Endothelial cell of umbilical vein (primary cell): ENCODE measurements around a stretch of chr7.

DNA sequence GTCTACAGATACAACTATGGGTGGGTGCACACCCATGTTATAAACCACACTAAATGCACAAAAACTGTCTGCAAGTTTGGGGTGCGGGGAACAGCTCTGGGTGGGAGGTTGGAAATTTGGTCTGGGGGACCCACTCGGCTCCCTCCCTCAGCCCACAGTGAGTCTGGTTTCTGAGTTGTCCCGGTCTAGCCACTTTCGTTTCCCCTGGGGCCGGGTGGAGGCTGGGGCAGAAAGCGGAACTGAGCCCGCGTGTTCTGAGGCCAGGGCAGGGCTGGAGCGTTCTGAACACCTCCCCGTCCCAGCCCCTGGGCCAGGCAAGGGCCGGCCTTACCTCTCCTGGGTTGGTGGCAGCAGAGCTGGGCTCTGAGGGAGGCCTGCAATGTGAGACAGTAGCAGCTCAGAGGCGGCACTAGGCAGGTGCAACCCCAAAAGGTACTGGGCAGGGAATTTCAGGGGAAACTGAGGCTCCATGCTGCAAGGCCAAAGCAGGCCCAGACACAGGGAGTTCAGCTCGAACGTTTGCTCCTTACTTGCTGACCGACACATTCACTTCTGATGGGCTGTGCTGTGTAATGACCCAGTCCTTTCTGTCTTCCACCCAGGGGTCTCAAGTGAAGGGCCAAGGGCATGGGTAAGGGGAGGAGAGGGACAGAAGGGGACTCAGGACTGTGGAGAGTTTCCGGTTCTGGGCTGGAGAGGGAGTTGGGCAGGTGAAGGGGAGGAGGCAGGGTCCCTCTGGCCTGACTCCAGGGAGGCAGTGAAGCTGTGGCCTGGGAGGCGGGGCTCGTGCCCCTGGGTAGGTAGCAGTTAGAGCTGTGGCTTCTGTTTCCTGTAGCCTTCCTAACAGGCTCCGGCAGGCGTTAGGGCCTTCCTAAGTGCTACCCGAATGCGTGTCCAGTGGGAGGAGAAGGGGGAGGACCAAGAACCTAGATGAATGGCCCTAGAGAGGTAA lies 3.0 kb downstream of the IRF5 start:
- PRO-cap: no peak
CAGE:
- cytosol, long polyA minus RNA: no peak
- cytosol, long polyA plus RNA: no peak
- long polyA plus RNA: no peak
- nucleus, long polyA minus RNA: no peak
- nucleus, long polyA plus RNA: no peak

DNA sequence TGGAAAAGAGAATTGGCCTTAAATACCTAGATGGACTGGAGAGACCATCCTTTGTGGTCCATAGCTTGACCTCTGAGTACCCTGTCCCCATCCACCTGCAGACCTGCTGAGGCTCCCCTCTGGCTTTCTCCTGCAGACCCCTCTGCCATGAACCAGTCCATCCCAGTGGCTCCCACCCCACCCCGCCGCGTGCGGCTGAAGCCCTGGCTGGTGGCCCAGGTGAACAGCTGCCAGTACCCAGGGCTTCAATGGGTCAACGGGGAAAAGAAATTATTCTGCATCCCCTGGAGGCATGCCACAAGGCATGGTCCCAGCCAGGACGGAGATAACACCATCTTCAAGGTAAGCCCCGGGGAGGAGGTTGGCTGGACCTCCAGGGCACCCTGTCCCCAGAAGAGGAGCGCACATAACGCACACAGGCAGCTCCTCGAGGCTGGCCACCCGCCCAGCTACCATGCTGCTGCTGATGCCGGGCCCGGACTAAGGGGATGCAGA lies 4.3 kb downstream of the IRF5 start:
- PRO-cap: no peak
CAGE:
- cytosol, long polyA minus RNA: no peak
- cytosol, long polyA plus RNA: no peak
- long polyA plus RNA: no peak
- nucleus, long polyA minus RNA: no peak
- nucleus, long polyA plus RNA: no peak

DNA sequence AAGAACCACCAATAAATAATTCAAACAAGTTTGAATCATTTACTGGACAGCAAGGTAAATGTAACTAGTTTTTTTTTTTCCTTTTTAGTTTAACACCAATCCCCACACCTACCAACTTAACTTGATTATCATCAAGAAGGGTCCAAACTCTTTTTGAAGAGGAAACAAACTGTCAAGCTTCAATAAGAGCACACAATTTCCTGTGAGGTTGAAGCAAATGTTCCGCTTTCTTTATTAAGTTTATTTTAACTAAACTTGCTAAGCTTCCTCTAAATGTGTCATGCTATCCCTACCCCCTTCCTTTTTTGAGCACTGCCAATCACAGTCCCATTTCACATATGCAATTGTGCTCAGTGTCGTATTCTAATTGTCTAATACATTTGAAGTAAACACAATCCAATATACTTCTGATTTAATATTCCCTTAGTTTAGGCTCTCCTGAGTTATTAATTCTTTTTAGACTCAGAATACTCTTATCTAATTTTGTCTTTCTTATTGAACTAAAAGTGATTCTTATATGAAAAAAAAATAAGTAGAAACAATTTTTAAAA lies 7.2 kb upstream of the TSPAN33 start:
- PRO-cap: no peak
CAGE:
- cytosol, long polyA minus RNA: no peak
- cytosol, long polyA plus RNA: no peak
- long polyA plus RNA: no peak
- nucleus, long polyA minus RNA: no peak
- nucleus, long polyA plus RNA: no peak

DNA sequence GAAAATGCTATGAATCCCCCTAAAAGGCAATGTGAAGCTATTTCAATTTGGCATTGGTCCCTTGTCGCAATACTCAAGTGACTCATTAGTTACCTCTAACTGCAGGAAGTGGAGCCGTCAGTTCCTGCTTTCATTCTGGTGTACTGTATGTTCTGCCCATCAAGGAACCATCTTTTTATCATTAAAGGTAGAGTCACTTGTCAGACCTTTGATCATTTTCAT lies 56.9 kb upstream of the STRIP2 start:
- PRO-cap: no peak
CAGE:
- cytosol, long polyA minus RNA: no peak
- cytosol, long polyA plus RNA: no peak
- long polyA plus RNA: no peak
- nucleus, long polyA minus RNA: no peak
- nucleus, long polyA plus RNA: no peak

GRCh38 chr7:129739440-129740028 lies 128.0 kb downstream of the NRF1 start:
- PRO-cap: unidirectional peak, minus-strand start at chr7:129739513
CAGE:
- cytosol, long polyA minus RNA: no peak
- cytosol, long polyA plus RNA: no peak
- long polyA plus RNA: no peak
- nucleus, long polyA minus RNA: no peak
- nucleus, long polyA plus RNA: no peak

- PRO-cap: no peak
CAGE:
- cytosol, long polyA minus RNA: no peak
- cytosol, long polyA plus RNA: no peak
- long polyA plus RNA: no peak
- nucleus, long polyA minus RNA: no peak
- nucleus, long polyA plus RNA: no peak
Measured at GRCh38 chr7:129775493-129776044, 164.0 kb downstream of the NRF1 start.

- PRO-cap: no peak
CAGE:
- cytosol, long polyA minus RNA: no peak
- cytosol, long polyA plus RNA: no peak
- long polyA plus RNA: no peak
- nucleus, long polyA minus RNA: no peak
- nucleus, long polyA plus RNA: no peak
Measured at GRCh38 chr7:129779412-129780285, 168.1 kb downstream of the NRF1 start.

DNA sequence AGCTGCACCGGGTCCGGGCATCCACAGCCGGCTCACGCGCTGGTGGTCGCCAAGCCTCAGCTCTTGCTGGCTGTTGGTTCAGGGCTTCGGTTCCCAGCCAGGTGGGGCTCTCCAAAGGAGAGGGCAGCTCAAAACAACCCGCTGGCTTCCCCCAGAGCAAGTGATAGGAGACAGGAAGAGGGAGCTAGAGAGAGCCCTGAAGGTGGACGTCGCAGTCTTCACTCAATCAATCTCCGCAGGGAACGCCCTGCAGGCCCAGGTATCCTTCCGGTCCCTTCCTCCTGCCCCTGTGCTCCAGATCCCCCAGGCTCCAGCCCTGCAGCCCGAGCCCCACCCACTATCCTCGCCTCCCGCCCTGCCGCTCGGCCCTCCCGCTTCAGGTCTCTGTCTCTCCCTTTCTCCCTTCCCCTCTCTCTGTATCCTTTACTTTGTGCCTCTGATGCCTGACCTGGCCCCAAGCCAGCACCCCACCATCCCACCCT lies 127.9 kb downstream of the UBE2H start:
- PRO-cap: no peak
CAGE:
- cytosol, long polyA minus RNA: no peak
- cytosol, long polyA plus RNA: no peak
- long polyA plus RNA: no peak
- nucleus, long polyA minus RNA: no peak
- nucleus, long polyA plus RNA: no peak

DNA sequence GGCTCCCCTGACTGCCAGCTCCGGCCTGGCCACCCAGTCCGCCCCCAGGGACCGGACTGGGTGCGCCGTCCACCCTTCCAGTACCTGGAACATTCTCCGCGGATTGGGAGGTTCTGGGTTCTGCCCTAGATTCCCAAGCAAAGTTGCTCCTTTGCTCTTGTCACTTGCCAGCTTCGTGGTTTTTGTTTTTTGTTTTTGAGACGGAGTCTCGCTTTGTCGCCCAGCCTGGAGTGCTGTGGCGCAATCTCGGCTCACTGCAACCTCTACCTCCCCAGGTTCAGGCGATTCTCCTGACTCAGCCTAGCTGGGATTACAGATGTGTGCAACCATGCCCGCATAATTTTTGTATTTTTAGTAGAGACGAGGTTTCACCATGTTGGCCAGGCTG lies 126.6 kb downstream of the UBE2H start:
- PRO-cap: no peak
CAGE:
- cytosol, long polyA minus RNA: no peak
- cytosol, long polyA plus RNA: no peak
- long polyA plus RNA: no peak
- nucleus, long polyA minus RNA: no peak
- nucleus, long polyA plus RNA: no peak

- PRO-cap: no peak
CAGE:
- cytosol, long polyA minus RNA: no peak
- cytosol, long polyA plus RNA: no peak
- long polyA plus RNA: no peak
- nucleus, long polyA minus RNA: no peak
- nucleus, long polyA plus RNA: no peak
Measured at GRCh38 chr7:129847690-129848710, 104.8 kb downstream of the UBE2H start.

DNA sequence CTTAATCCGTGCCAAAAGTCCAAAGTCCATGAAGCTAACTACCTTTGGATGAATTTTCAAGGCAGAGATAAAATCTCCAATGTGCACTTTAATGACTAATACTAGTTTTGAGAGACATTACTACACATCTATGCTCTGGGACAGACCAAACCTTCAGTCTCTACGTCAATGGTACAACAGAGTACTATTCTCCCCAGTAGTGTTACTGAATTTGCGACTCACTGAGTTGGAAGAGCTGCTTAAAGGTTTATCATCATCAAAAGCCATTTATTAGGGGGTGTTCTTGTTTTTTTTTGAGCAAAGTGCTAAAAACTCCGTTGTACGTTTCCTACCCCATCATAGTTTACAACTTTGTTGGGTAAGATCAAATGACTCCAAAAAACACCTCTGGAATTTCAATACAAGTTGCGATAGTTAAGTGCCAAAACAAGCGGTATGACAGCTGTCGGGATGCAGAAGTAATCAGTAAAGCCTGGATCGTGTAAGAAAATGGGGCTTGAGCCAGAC lies 45.9 kb downstream of the UBE2H start:
- PRO-cap: no peak
CAGE:
- cytosol, long polyA minus RNA: no peak
- cytosol, long polyA plus RNA: no peak
- long polyA plus RNA: no peak
- nucleus, long polyA minus RNA: no peak
- nucleus, long polyA plus RNA: no peak

GRCh38 chr7:130071881-130072722 lies 1.8 kb downstream of the KLHDC10 start:
- PRO-cap: no peak
CAGE:
- cytosol, long polyA minus RNA: no peak
- cytosol, long polyA plus RNA: no peak
- long polyA plus RNA: no peak
- nucleus, long polyA minus RNA: no peak
- nucleus, long polyA plus RNA: no peak

- PRO-cap: no peak
CAGE:
- cytosol, long polyA minus RNA: no peak
- cytosol, long polyA plus RNA: no peak
- long polyA plus RNA: no peak
- nucleus, long polyA minus RNA: no peak
- nucleus, long polyA plus RNA: no peak
Measured at GRCh38 chr7:130086014-130086628, 15.8 kb downstream of the KLHDC10 start.

- PRO-cap: no peak
CAGE:
- cytosol, long polyA minus RNA: no peak
- cytosol, long polyA plus RNA: no peak
- long polyA plus RNA: no peak
- nucleus, long polyA minus RNA: no peak
- nucleus, long polyA plus RNA: no peak
Measured at GRCh38 chr7:130132095-130133369, 62.2 kb downstream of the KLHDC10 start.

GRCh38 chr7:130201616-130202831 lies 3.2 kb downstream of the TMEM209 start:
- PRO-cap: no peak
CAGE:
- cytosol, long polyA minus RNA: no peak
- cytosol, long polyA plus RNA: no peak
- long polyA plus RNA: no peak
- nucleus, long polyA minus RNA: no peak
- nucleus, long polyA plus RNA: no peak

GRCh38 chr7:130355986-130356788 lies 11.6 kb downstream of the CPA5 start:
- PRO-cap: unidirectional peak, minus-strand start at chr7:130356222
CAGE:
- cytosol, long polyA minus RNA: no peak
- cytosol, long polyA plus RNA: no peak
- long polyA plus RNA: no peak
- nucleus, long polyA minus RNA: no peak
- nucleus, long polyA plus RNA: no peak

- PRO-cap: no peak
CAGE:
- cytosol, long polyA minus RNA: no peak
- cytosol, long polyA plus RNA: no peak
- long polyA plus RNA: no peak
- nucleus, long polyA minus RNA: no peak
- nucleus, long polyA plus RNA: no peak
Measured at GRCh38 chr7:130366982-130367809, 13.1 kb upstream of the CPA1 start.

DNA sequence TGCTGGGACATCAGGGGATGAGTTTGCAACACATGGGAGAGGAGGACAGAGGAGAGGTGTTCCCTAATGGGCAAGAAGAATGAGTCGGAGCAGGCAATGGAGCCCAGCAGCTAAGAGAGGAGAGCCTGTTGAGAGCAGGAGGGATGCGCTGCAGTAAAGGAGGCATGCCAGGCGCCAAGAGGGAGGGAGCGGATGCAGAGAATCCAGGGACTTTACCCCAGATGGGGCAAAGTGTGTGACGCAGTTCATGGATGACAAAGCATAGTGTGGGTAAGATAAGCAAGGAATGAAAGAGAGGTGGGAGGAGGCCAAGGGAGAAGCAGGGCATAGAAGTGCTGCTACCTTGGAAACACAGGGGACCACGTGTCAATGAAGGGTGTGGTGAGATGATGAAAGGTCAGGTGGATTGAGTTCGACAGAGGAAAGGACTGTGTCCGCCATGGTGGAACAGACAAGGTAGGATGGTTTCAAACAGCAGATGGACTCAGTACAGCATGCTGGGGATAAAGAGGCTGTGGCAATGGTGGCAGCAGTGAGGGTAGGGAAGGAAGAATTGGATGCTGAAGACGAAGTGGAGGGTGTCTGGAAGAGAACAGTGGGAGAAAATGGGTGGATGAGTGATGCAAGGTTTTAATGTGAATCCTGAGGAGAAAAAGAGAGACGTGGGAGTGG lies 32.7 kb downstream of the MEST start:
- PRO-cap: no peak
CAGE:
- cytosol, long polyA minus RNA: no peak
- cytosol, long polyA plus RNA: no peak
- long polyA plus RNA: no peak
- nucleus, long polyA minus RNA: no peak
- nucleus, long polyA plus RNA: no peak

DNA sequence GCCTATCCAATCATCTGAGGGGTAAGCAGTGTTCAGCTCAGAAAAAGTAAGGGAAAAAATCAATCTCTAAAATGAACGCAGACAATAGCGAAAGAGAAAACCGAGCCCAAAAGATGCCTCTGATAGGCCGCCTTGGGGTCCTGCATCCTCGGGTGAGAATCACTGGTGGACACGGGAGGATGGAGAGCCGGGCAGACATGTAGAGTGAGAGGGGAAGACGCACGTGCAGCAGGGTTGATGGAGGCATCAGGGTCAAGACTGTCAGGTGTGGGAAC lies 39.9 kb downstream of the MEST start:
- PRO-cap: no peak
CAGE:
- cytosol, long polyA minus RNA: no peak
- cytosol, long polyA plus RNA: no peak
- long polyA plus RNA: no peak
- nucleus, long polyA minus RNA: no peak
- nucleus, long polyA plus RNA: no peak

GRCh38 chr7:130577024-130577498 lies 85.2 kb downstream of the MEST start:
- PRO-cap: no peak
CAGE:
- cytosol, long polyA minus RNA: no peak
- cytosol, long polyA plus RNA: no peak
- long polyA plus RNA: no peak
- nucleus, long polyA minus RNA: no peak
- nucleus, long polyA plus RNA: no peak